REH cell (cell line): ENCODE measurements around the genes TBC1D3K, GPR179 and SRCIN1.

DNA sequence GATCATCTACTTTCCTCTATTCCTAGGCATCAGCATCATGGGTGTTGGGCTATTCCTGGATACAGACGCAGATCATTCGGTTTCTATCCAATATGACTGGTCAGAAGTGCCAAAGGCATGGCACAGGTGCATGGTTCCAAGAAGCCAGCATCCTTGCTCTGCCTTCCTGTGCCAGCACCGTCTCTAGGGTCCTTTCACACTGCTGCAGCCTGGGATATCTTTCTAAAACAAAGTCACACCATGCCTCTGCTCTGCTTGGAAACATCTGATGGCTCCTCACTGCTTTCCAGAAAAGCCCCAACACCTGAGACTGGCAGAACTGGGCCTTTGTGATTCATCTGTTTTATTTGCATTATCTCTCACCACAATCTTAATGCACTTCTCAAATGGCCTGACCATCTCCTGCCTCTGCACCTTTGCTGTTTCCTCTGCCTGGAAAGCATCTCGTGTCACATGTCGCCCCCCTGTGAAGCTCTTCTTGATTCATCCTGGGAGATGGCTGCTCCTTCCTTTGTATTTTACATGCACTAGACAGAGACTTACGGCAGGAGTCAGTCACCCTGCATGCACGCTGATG, 30.1 kb downstream of the HNF1B start:
- PRO-cap: no peak

DNA sequence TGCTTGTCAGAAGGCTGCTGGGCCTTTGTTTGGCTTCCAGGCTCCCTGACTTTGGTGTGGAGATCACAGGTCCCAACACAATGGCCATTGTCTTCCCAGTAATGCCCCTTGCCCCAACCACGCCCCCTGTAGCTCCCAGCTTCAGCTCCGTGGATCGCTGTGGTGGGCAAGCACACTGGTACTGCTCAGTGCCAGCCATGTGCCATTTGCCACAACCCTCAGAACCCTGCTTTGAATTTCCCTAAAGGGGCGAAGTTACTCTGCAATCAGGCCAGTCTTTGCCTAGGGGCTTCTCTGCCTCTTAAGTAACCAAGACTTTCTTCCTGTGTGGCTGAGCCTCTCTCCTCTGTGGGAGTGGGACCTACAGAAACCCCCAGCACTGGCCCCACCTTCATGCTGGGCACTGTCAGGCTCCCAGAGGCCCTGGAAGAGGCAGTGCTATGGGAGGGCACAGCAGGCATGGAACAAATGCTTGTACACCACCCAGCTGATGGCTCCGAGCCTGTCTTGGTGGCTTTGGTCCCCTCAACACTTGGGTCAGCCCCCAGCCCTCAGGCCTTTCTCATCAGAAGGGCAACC, 14.7 kb downstream of the HNF1B start:
- PRO-cap: no peak

- PRO-cap: no peak
Observed at GRCh38 chr17:37924090-37924668, at the start of gene TBC1D3K. Gene TBC1D3K (plus strand): TSS chr17:37924415.

- PRO-cap: bidirectional peak, plus-strand start at chr17:38257466, minus-strand start at chr17:38257262
Observed at GRCh38 chr17:38256648-38257659, 40.0 kb upstream of the MRPL45 start.

DNA sequence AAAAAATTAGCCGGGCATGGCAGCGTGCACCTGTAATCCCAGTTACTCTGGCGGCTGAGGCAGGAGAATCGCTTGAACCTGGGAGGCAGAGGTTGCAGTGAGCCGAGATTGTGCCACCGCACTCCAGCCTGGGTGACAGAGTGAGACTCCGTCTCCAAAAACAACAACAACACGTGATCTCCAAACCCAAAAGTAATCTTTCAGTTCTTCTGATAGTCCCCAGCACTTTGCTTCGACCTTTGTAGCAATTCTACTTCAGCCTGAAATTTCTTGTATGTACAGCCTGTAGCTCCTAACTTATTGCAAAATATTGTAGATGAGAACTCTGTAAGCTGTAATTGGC, 1.4 kb upstream of the MRPL45 start:
- PRO-cap: no peak

- PRO-cap: no peak
Observed at GRCh38 chr17:38343832-38344048, at the start of gene GPR179. Gene GPR179 (minus strand): TSS chr17:38343956.

- PRO-cap: unidirectional peak, plus-strand start at chr17:38414935
Observed at GRCh38 chr17:38414744-38415314, 13.4 kb upstream of the ARHGAP23 start.

DNA sequence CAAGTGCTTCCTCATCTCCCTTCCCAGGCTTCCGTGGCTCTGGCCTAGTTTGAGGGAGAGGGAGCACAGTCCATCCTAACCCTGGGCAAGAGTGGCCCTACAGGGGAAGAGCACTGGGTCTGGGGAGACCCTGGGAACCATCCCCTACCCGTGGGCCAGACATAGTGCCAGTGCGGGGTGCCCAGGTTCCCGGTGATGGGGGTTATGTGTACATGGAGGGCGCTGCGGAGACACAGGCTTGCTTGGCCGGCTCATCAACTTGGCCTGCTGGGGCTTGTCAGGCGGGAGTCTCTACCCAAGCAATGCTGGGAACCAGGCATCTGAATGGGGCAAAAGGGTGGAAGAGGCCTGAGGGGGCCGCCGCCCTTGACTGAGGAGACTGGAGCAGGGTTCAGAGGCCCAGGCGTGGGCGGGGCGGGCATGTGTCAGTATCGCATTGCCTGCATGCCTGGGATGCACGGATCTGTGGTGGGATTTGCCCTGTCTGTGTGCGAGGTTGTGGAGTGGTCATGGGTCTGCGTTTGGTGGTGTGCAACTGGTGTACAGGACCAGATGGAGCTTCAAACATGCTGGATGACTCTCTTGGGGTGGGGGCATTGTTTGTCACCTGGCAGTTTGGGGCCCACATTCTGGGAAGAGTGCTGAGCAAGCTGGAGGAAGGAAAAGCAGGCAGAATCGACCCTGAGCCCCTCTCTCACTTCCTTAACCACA, 21.1 kb downstream of the ARHGAP23 start:
- PRO-cap: no peak

DNA sequence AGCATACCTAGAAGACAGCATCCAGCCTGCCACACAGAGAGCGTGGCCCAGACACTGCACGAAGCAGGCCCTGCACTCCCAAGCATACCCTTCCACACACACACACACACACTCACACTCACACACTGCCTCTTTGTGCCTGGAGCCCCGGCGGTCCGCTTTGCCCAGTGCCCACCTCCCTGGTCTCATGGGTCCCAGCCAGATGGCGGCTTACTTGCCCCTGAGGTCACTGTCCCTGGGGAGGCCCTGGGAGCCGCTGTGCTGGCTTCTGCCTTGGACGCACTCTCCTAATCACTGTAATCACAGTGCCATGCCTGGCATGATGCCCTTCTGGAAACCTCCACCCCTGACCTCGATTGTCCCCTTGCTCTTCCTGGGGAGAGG, 35.9 kb downstream of the ARHGAP23 start:
- PRO-cap: no peak

DNA sequence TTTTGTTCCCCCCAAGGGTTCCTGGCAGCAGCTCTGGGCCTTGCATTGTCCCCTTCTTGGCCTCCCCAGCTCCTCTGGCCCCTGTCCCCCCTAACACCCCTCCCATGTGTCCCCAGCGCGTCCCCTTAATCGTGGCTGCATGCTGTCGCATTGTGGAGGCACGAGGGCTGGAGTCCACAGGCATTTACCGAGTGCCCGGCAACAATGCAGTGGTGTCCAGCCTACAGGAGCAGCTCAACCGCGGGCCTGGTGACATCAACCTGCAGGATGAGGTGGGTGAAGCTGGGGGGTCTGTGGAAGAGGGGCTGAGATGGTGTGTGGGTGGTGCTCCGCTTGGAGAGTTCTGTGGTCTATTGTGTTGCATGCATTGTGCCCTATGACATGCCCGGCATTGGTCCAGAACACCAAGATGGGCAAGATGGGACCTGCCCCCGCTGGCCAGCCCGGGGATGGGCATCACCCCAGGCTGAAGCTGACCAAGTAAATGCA, 54.2 kb downstream of the ARHGAP23 start:
- PRO-cap: no peak

DNA sequence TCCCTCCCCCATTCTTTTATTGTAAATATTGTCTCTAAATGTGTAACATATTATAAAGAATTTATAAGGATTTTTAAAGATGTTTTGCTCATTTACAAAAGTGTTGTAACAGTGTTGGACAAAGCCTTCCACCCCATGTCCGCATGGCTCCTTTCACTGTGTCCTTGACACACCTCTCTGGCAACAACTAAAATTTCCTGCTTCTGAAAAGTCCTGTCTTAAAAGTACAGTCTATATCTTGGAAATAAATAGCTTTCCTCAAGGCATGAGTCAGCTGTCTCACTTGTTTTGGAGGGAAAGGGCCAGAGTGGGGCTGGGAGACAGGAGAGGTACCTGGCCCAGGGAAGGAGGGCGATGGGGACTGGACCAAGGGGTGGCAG, 83.8 kb downstream of the ARHGAP23 start:
- PRO-cap: no peak

DNA sequence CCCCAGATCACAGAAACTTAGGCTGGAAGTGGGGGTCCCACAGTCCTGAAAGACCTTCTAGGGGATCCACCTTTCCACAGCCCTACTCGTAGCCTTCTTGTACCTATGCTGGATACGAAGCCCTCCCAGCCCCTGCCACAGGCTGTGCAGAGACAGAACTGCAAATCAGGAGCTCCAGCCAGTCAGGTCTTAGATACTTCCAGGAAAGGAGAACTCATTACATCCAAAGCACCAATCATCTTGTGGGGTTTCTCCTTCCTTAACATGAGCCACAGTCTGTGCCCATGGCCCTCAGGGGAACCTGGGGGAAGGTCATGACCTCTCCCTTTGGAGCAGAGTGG, 14.8 kb downstream of the SRCIN1 start:
- PRO-cap: no peak

- PRO-cap: unidirectional peak, plus-strand start at chr17:38605654; bidirectional peak, plus-strand start at chr17:38606078, minus-strand start at chr17:38605936; bidirectional peak, plus-strand start at chr17:38606220, minus-strand start at chr17:38606196
Observed at GRCh38 chr17:38605349-38606366, at the start of gene SRCIN1. Gene SRCIN1 (minus strand): TSS chr17:38605952.

DNA sequence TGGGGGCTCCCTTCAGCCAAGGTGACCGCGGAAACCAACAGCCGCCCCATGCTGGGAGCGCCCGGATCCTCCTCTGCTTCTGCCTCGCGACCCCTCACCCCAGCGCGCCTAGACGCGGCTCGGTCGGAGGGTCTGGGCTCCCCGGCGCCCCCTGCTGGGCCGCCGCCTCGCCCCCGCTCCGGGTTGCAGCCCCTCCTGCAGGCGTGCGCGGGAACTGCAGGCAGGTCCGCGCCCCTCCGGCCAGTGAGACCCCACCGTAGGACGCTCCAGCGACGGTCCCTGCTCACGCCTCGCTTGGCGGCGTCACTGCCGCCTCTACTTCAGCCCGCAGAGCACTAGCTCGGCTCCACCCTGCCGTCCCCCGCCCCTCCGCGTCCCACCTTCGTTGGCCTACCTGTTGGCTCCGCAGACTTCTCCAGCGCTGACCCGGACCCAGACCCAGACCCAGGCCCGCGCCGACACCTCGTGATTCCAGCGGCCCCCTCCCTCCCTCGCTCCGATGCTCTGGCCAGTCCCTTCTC, 675 bp upstream of the SRCIN1 start:
- PRO-cap: unidirectional peak, minus-strand start at position 121 of the sequence

DNA sequence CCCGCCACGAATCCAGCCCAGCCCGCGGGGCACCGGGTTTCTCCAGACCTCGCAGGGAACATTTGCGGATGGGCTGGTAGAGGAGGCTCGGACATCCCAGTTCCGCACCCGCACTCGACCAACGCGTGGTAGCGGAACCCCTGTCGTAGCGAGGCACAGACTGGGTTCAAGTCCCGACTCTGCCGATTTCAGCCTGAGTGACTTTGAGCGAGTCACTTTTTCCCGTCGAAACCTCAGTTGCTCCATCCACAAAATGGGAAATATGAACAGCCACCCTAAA, 2.2 kb upstream of the MLLT6 start:
- PRO-cap: no peak

DNA sequence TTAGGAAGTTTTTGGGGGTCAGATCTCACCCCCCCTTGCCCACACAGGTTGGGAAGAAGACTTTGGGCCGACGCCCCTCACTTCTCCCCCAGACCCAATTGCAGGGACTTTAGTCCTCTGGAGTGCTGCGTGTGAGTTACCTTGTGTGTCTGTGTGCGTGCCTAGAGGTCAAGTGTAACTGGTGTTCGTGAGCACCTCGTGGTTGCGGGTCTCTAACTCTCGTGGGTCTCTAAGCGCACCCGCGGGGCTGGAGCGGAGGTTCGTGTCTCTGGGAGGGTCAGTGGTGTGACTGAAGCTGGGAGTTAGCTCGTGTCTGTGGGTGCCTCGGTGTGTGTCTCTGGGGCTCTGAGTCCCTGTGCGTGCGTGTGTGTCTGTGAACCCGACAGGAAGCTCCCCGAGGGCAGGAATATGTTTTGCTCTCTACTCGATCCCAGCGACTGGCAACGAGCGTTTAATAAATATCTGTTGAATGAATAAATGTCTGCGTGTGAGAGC, 756 bp upstream of the MLLT6 start:
- PRO-cap: unidirectional peak, minus-strand start at position 347 of the sequence

DNA sequence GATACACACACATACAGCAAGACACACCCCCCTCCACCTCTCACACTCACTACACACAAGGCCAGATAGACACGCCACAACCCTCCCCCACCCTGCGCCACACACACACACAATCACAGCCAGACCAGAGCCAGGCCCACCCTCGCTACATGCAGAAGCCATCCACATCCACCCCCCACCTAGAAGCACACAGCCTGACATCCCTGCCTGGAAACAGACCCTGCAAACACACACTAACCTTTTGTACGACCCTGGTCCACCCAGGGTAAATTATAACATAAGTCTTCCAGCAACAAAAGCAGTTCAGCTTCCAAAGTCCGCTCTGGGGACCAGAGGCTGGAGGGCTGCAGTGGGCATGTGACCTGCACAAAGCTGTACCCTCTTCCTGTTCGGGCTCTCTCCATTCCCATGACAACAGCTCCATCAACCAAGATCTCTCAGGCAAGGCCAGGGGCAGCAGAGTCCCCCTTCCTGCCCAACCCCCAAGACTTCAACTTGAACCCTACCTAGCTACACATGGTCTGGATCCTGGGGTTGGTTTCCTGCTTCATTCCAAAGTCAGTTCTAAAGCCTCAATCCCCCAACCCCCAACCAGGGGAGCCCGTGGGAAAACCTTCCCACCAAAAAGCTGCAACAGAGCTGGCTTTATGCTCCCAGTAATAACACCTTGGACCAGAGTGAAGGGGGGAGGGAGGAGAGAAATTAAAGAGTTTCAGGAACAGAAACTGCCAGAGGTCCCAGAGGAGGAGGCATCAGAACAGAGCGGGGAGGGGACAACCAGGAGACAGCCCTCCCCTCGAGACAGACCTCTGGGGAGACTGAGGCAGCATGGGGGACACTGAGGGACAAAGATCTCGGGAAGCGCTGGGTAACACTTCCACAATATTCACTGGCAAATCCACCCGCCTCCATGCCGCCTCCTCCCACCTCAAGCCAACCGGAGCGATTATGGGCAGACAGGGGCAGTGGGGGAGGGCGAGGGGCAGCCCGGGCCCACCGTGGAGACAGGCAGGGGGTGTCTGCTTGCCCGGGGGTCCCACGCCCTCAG, 1.6 kb downstream of the PCGF2 start:
- PRO-cap: no peak

- PRO-cap: unidirectional peak, minus-strand start at chr17:38848951
Observed at GRCh38 chr17:38848434-38849699, 4.7 kb downstream of the RPL23 start.

- PRO-cap: no peak
Observed at GRCh38 chr17:38850624-38851201, 2.8 kb downstream of the RPL23 start.

- PRO-cap: no peak
Observed at GRCh38 chr17:38871962-38872635, 2.2 kb downstream of the LASP1 start.